Metastatic Breast Carcinoma in the Ovary (tissue), 3 donors: ENCODE results near the gene H3C1.

- PRO-cap, 3 experiments: peak in 1 of 3 experiments; most common plus-strand start chr6:21033962 (in 1)
Measured at GRCh38 chr6:21033772-21034155, 499.5 kb downstream of the CDKAL1 start.

DNA sequence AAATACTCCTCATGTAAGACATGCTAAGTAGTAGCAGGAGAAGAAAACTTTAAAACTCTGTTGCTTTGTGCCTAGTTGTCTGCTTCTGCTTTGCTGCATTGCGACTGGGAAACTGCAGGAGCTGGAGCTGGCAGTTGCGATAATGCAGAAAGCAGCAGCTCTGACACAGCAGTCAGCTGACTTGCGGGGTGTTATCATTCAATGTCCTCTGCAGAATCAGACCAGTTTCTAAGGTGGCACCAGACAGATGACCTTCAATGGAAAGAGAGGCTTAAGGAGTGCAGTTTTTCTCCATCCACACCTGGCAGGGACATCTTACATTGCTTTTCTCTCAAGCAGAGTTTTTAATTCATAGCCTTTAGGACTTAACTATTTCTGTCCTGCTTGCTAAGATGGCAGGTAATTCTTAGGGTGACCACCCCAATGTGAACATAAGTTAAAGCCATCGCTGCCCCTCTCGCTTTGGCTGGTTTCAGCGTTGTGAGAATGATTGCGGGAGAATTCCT is 69.8 kb upstream of the SOX4 start:
- PRO-cap, 3 experiments: no peak in any of the 3 experiments

DNA sequence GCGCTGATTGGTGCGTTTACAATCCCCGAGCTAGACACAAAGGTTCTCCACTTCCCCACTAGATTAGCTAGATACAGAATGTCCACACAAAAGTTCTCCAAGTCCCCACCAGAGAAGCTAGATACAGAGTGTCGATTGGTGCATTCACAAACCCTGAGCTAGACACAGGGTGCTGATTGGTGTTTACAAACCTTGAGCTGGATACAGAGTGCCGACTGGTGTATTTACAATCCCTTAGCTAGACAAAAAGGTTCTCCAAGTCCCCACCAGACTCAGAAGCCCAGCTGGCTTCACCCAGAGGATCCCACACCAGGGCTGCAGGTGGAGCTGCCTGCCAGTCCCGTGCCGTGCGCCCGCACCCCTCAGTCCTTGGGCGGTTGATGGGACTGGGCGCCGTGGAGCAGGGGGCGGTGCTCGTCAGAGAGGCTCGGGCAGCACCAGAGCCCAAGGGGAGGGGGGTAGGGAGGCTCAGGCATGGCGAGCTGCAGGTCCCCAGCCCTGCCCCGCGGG is 16.0 kb downstream of the SOX4 start:
- PRO-cap, 3 experiments: no peak in any of the 3 experiments

DNA sequence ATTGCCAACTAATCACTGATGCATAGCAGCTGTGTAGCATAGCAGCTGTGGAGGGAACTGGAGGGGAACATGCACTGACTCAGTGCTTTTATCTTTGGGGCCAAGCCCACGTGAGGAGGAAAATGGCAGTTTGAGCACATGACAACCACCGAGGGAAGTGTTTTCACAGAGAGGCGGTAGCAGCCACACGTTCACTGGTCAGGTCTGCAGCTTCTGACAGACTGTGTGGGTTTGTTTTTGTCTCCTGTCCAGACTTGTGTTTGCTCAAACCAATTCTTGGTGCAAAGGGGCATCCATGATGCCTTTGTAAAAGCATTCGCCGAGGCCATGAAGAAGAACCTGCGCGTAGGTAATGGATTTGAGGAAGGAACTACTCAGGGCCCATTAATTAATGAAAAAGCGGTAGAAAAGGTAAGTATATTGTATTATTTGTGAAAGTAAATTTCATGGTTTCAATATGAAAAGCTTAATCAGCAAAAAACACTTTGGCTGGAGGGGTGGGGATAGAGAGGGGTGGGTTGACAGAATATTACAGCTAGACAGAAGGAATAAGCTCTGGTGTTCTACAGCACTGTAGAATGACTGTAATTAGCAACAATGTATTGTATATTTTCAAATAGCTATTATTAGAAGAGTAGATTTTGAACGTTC is 27.9 kb downstream of the ALDH5A1 start:
- PRO-cap, 3 experiments: no peak in any of the 3 experiments

- PRO-cap, 3 experiments: no peak in any of the 3 experiments
Measured at GRCh38 chr6:24668445-24669039, 1.7 kb downstream of the ACOT13 start.

GRCh38 chr6:24720993-24722000 is 2.3 kb upstream of the C6orf62 start:
- PRO-cap, 3 experiments: peak in 3 of 3 experiments; most common plus-strand start chr6:24721684 (in 2); most common minus-strand start chr6:24721337 (in 3)

GRCh38 chr6:24831612-24832558 is 33.2 kb upstream of the ARMH2 start:
- PRO-cap, 3 experiments: no peak in any of the 3 experiments

DNA sequence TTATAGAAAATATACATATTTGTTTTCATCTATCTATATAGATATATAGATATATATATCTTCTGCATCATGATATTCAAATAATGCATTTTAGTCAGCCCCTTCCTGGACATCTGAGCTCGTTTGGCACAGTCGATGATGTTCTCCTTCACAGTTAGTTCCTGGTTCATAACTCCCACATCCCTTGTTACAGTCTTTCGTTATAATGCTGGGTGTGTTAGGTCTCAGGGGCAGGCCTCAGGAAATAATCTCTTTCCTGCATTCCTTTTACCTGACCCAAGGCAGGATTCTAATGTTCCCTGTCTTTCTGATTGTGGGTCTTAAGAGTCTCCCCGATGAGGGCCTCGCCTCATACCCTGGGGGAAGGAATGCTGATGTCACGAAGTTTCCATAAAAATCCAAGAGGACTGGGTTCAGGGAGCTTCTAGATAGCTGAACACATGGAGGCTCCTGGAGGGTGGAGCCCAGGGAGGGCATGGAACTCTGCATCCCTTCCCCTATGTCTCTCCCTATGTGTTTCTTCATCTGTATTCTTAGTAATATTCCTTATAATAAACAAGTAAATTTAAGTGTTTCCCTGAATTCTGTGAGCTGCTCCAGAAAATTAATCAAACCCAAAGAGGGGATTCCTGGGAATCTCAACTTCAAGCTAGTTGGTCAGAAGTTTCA is 103.9 kb upstream of the CARMIL1 start:
- PRO-cap, 3 experiments: peak in 1 of 3 experiments; most common plus-strand start position 151 of the sequence (in 1); most common minus-strand start position 115 of the sequence (in 1)

GRCh38 chr6:25275253-25275802 is 3.8 kb upstream of the CARMIL1 start:
- PRO-cap, 3 experiments: no peak in any of the 3 experiments

DNA sequence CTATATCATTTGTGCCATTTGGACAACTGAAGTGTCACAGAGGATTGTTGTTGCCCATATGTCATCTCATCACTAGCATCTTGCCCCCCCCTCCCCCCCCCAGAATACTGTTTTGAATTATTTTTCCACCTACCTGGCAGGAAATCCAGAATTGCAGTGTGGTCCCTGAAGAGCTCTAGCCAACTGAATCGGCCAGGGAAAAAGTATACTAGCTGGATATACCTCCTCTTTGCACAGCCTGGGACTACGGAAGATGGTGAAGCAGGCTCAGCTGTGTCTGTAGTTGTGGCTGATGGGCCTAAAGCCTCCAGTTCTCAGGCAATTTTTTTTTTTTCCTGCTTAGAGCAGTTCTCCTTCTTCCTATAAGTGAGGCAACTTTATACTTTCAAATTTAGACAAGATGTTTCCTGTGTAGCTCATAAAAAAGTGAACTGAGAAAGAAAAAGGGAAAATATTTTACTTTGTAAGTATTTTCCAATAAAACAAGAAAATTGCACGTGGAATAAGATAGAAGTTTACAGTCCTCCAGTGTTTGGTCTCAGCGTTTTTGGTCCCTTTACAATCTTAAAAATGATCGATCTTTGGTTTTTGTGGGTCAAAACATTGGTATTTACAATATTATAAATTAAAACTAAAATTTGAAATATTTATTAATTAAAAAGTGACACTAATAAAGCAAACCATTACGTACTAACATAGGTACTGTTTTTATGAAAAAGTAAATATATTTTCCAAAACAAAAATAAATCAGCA is 172.9 kb downstream of the CARMIL1 start:
- PRO-cap, 3 experiments: peak in 3 of 3 experiments; most common minus-strand start position 287 of the sequence (in 2)

DNA sequence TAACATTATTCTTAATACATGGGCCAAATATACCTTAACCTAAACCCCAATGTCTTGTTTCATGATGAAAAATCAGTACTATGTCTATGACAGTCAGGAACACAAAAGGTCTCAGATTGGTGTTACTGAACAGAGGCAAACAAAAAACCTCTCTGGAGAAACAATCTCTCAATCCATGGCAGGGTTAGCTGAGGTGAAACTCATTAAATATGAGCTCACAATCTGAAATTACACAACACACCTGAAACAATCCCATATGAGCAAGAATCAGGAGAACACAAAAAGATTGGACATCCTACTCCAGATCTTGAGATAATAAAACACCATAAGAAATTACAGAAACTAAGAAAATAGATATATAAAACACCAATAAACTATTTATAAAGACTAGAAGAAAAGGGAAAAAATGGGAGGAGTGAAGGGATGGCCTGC is 6.5 kb upstream of the SLC17A4 start:
- PRO-cap, 3 experiments: no peak in any of the 3 experiments

DNA sequence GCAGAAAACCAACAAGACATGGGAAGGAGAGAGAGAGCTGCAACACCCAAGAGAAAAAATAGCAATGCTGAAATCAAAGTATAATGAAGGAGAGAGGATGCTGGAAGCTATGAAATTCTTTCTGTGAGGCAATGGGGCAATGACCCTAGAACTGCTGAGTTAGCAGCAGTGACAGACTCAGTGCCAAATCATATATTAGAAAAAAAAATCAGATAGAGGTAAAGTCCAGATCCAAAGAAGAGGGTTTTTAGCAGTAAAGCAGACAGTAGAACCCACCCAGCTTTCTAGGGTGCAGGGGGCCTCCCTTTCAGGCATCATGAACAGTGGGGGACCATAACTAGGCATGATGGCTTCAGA is 27.0 kb downstream of the SLC17A2 start:
- PRO-cap, 3 experiments: no peak in any of the 3 experiments

- PRO-cap, 3 experiments: no peak in any of the 3 experiments
Measured at GRCh38 chr6:25964983-25965402, 2.4 kb downstream of the TRIM38 start.

- PRO-cap, 3 experiments: peak in 3 of 3 experiments; most common plus-strand start chr6:26020453 (in 3); most common minus-strand start chr6:26020348 (in 1)
Measured at GRCh38 chr6:26020071-26021033, at the start of gene H3C1. Gene H3C1, plus strand, starts transcription at chr6:26020451.

DNA sequence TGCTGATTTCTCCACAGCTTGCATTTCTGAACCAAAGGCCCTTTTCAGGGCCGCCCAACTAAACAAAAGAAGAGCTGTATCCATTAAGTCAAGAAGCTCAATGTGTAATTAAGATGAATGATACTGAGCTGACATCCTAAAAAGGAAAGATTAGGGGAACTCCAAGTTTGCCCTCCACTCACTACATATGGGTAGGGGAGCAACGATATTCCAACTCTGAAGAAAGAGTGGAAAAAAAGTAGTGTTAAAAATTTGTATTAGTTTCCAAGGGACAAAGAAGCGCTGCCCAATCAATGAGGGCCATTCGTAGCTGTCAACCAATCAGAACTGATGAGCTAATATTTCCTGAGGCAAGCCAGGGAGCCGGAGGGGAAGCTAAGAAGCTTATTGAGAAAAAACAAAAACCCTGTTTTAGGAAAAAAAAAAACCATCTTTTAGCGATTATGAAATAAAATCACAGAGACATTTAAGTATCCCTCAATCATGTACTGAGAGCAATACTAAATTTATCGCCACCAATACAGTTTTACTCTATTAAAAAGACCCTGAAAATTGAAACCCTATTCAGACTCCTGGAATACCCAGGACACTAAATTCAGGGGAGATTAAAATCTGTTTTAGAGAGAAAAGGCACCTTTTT is 665 bp downstream of the H4C1 start:
- PRO-cap, 3 experiments: peak in 3 of 3 experiments; most common plus-strand start position 348 of the sequence (in 2); most common minus-strand start position 60 of the sequence (in 2)

DNA sequence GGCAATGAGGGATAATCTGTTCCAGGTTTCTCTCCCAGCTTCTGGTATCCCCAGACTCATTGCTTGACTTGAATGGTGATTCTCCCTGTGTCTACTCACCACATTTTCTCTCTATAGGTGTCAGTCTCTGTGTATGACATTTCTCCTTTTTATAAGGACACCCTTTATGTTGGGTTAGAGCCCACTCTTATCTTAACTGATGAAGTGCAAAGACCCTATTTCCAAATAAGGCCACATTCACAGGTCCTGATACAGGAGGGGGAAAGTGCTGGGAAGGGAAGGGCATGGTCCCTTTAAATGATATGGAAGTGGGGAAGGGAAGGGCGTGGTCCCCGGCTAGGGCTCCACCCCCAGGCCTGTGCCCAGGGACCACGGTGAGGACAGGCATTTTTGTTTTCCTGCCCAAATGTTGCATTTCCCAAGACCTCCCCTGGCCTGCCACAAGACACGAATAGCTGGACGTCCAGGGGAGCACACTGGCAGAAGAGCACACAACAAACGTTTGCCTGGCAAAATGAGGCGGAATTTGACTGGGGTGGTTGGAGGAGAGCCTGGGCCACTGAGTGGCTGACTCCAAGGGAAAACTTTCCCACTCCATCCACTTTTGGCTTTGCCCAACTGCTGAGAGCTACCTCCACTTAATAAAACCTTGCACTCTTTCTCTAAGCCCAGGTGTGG is 14.8 kb upstream of the H1-2 start:
- PRO-cap, 3 experiments: no peak in any of the 3 experiments

GRCh38 chr6:26092376-26093019 is 5.3 kb downstream of the HFE start:
- PRO-cap, 3 experiments: no peak in any of the 3 experiments

DNA sequence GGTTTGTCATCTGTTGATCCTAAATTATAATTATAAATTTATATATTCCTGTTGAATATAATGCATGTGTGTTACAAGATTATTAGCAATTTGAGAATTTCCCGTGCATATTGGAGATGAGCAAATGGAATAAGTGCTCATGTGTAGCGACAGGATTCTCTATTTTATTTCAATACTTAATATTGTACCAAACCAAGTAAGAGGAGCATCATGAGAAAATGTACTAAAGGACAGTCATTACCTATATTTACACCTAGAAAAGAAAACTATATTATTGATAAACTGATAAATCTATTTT is 5.0 kb downstream of the H2AC6 start:
- PRO-cap, 3 experiments: no peak in any of the 3 experiments

GRCh38 chr6:26138004-26138554 is 14.1 kb downstream of the H2AC6 start:
- PRO-cap, 3 experiments: no peak in any of the 3 experiments

GRCh38 chr6:26159250-26159871 is 1.4 kb downstream of the H2BC5 start:
- PRO-cap, 3 experiments: peak in 1 of 3 experiments; most common plus-strand start chr6:26159631 (in 1); most common minus-strand start chr6:26159531 (in 1)